Breast epithelium (tissue), 2 donors: ENCODE measurements around the genes FOXL2 and RBP2.

GRCh38 chr3:138725630-138726370, 108.9 kb downstream of the PIK3CB start:
- PRO-cap: no peak
- RAMPAGE, long total RNA, 2 experiments: no peak in any of the 2 experiments

GRCh38 chr3:138799912-138800286, 34.8 kb downstream of the PIK3CB start:
- PRO-cap: no peak
- RAMPAGE, long total RNA, 2 experiments: no peak in any of the 2 experiments

- PRO-cap: no peak
- RAMPAGE, long total RNA, 2 experiments: no peak in any of the 2 experiments
These were observed 1.1 kb downstream of the PIK3CB start for GRCh38 chr3:138833594-138834158.

DNA sequence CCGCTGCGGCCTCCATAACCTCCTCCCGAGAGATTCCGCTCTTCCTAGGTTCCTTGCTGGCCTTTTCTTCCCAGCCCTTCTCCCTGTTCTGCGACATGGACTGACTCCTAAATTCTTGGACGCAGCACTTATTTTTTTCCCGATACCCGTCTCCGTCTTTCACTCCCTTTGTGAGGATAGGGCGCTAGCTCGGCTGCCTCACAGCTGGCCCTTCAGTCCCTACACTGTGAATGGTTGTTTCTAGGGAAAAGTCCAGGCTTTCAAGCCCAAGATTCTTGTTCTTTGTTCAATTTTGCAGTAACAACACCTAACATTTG, 429 bp upstream of the PIK3CB start:
- PRO-cap: no peak
- RAMPAGE, long total RNA, 2 experiments: no peak in any of the 2 experiments

DNA sequence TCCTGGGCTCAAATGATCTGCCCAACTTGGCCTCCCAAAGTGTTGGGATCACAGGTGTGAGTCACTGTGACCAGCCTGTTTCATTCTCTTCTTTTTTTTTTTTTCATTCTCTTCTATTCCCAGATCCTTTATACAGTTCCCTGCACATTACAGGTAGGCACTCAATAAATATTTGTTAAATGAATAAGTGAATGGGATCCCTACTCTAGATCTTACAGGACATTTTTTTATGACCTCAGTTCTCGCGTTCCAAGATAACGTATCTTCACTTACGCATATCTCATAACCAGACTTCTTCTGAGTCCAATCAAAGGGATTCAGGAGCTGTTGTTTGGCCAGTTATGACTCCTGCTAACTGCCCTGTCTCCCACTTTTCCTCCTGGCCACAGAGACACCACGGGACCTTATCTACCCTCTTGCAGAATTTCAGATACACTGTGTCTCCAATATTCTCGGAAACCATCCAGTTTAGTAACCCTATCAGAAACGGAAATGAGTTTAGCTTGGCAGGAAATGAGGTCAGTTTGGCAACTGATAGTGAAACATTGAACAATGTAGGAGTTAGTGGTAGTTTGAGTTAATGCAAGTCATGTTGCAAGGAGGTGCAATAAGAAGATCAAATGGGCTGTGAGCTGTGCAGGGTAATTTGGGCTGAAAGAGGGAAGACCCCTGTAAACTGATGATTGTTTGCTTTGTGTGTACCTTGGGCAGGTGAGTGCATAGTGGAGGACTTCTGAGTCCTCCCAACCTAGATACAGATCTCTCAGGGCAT, 41.0 kb upstream of the PIK3CB start:
- PRO-cap: no peak
- RAMPAGE, long total RNA, 2 experiments: no peak in any of the 2 experiments

DNA sequence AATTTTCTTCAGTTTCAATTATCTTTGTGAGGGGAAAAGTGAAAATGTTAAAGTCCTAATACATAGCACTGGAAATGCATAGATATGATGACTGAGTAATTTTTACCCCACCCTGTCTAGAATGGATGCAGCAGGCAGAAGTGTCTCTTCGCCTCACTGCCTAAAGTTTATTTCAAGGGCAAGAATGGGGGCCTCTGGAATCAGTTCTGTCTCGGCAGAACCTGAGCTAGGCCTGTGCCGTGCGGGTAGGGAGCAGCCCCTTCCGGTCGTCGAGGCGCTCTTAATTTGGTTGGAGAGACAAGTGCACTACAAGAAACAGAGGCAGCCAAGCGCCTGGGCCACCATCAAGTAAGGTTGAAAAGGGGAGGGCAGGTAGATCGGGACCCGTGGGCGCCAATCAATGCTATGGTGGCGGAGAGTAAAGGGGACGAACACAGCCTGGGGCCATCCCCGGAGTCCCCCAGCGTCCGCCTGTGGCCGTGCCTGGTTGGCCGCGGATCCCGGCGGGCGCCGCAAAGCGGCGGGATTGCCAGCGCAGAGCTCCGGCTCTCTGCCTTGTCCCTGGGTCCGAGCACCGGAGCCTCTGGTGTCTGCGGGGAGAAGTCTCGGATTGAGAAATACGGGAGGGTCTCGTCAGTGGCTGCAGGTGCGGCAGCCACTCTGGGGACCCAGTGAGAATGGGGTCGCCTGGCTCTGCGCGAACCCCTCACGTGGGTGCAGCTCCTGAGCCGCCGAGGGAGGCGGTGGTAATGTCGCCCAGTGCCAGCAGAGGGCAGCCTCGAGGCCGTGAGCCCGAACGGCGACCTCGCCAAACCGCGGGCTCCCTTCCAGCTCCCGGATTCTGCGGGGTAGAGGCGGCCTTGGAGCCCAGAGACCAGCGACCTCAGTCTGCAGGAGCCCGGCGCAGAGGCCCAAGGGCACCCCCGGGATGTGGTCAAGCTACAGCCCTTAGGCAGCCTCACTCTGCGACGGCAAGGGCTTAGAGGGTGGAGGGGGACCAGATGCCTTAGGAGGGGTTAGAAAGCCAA, 11.0 kb downstream of the FOXL2 start:
- PRO-cap: no peak
- RAMPAGE, long total RNA, 2 experiments: no peak in any of the 2 experiments

DNA sequence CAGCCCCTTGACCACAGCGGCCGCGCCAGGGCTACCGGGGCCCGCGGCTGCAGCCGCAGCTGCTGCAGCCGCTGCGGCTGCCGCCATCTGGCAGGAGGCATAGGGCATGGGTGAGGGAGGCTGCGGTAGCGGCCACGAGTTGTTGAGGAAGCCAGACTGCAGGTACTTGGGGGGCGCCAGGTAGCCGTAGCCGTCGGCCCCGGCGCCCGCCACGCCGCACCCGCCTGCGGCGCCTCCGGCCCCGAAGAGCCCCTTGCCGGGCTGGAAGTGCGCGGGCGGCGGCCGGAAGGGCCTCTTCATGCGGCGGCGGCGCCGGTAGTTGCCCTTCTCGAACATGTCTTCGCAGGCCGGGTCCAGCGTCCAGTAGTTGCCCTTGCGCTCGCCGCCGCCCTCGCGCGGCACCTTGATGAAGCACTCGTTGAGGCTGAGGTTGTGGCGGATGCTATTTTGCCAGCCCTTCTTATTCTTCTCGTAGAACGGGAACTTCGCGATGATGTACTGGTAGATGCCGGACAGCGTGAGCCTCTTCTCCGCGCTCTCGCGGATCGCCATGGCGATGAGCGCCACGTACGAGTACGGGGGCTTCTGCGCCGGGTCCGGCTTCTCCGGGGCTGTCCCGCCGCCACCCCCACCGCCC, 840 bp downstream of the FOXL2 start:
- PRO-cap: no peak
- RAMPAGE, long total RNA, 2 experiments: no peak in any of the 2 experiments

GRCh38 chr3:138946616-138947534, at the start of gene FOXL2:
Gene FOXL2, minus strand, starts transcription at chr3:138947137.
- PRO-cap: no peak
- RAMPAGE, long total RNA, 2 experiments: no peak in any of the 2 experiments

- PRO-cap: no peak
- RAMPAGE, long total RNA, 2 experiments: no peak in any of the 2 experiments
These were observed 104.5 kb upstream of the MRPS22 start for GRCh38 chr3:139239348-139239707.

DNA sequence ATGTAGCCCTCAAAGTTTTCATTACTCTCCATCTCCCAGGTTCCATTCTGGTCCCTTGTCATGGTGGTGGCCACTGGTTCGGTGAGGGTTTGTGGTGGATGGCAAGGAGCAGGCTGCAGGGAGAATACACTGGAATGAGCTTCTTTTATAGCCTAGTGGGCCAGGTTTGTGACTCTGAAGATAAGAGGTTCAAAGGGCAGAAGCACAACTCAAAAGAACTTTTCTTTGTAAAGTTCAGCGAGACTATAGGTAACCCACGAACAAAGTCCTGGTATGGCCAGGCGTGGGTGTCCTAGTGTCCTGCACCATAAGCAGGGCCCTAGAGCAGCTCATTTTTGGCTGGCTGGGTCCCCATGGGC, at the start of gene RBP2:
Gene RBP2, minus strand, starts transcription at position 119 of the 359 bp plus-strand sequence.
- PRO-cap: no peak
- RAMPAGE, long total RNA, 2 experiments: no peak in any of the 2 experiments

- PRO-cap: no peak
- RAMPAGE, long total RNA, 2 experiments: no peak in any of the 2 experiments
These were observed 23.1 kb downstream of the NMNAT3 start for GRCh38 chr3:139654727-139654971.

- PRO-cap: no peak
- RAMPAGE, long total RNA, 2 experiments: no peak in any of the 2 experiments
These were observed 99.2 kb upstream of the CLSTN2 start for GRCh38 chr3:139835919-139836118.

GRCh38 chr3:140708932-140709325, 31.1 kb downstream of the TRIM42 start:
- PRO-cap: no peak
- RAMPAGE, long total RNA, 2 experiments: no peak in any of the 2 experiments

- PRO-cap: no peak
- RAMPAGE, long total RNA, 2 experiments: no peak in any of the 2 experiments
These were observed 39.2 kb downstream of the SLC25A36 start for GRCh38 chr3:140980315-140981672.

GRCh38 chr3:141266536-141267654, 35.3 kb downstream of the PXYLP1 start:
- PRO-cap: no peak
- RAMPAGE, long total RNA, 2 experiments: no peak in any of the 2 experiments

- PRO-cap: no peak
- RAMPAGE, long total RNA, 2 experiments: no peak in any of the 2 experiments
These were observed 31.9 kb downstream of the ZBTB38 start for GRCh38 chr3:141399899-141400959.

GRCh38 chr3:141407032-141407627, 38.8 kb downstream of the ZBTB38 start:
- PRO-cap: no peak
- RAMPAGE, long total RNA, 2 experiments: no peak in any of the 2 experiments

GRCh38 chr3:141409216-141409870, 41.0 kb downstream of the ZBTB38 start:
- PRO-cap: no peak
- RAMPAGE, long total RNA, 2 experiments: no peak in any of the 2 experiments

- PRO-cap: unidirectional peak, minus-strand start at chr3:141412939
- RAMPAGE, long total RNA, 2 experiments: start-site peak on the minus strand in 1 of 2 experiments, at chr3:141412942-141412975 at its widest, 12 reads per replicate
These were observed 44.7 kb downstream of the ZBTB38 start for GRCh38 chr3:141412726-141413776.

DNA sequence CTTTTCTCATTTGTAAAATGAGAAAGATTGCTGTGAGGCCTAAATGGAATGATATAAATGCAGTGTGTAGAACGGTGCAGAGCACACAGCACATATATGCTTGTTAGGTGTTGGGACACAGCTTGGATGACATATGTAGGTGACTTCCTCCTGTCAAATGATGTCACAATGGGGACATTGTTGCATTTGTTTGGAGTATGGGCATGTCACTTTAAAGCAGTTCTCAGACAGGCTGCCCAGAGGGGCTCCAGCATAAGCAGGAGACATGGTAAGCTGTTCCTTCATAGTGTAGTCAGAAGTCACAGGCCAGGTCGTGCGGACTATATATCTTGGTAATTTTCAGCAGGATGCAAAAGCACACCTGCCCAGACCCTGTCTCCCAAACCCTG, 57.6 kb downstream of the ZBTB38 start:
- PRO-cap: no peak
- RAMPAGE, long total RNA, 2 experiments: no peak in any of the 2 experiments